ENCODE measurements around a stretch of chr22.

- PRO-cap, 2 experiments, result no peak in any of the 2 experiments
These were observed 4.8 kb downstream of the RTL6 start for GRCh38 chr22:44493099-44493742.

GRCh38 chr22:44496727-44497996 lies 871 bp downstream of the RTL6 start:
- PRO-cap, 2 experiments, result peak in 2 of 2 experiments; most common plus-strand start chr22:44497757 (in 1)

DNA sequence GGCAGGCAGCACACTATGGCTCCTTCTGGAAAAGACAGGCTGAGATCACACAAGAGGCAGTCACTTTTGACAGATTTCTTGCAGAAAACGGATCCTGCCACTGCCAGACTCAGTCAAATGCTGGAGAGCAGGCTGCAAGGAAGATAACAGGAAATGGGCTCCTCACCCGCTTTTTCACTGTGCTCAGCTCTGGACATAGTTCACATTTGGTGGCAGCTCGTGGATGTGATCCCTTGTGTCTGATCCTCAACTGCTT lies 26.1 kb upstream of the RTL6 start:
- PRO-cap, 2 experiments, result no peak in any of the 2 experiments

- PRO-cap, 2 experiments, result no peak in any of the 2 experiments
These were observed 28.6 kb upstream of the RTL6 start for GRCh38 chr22:44526621-44527022.

DNA sequence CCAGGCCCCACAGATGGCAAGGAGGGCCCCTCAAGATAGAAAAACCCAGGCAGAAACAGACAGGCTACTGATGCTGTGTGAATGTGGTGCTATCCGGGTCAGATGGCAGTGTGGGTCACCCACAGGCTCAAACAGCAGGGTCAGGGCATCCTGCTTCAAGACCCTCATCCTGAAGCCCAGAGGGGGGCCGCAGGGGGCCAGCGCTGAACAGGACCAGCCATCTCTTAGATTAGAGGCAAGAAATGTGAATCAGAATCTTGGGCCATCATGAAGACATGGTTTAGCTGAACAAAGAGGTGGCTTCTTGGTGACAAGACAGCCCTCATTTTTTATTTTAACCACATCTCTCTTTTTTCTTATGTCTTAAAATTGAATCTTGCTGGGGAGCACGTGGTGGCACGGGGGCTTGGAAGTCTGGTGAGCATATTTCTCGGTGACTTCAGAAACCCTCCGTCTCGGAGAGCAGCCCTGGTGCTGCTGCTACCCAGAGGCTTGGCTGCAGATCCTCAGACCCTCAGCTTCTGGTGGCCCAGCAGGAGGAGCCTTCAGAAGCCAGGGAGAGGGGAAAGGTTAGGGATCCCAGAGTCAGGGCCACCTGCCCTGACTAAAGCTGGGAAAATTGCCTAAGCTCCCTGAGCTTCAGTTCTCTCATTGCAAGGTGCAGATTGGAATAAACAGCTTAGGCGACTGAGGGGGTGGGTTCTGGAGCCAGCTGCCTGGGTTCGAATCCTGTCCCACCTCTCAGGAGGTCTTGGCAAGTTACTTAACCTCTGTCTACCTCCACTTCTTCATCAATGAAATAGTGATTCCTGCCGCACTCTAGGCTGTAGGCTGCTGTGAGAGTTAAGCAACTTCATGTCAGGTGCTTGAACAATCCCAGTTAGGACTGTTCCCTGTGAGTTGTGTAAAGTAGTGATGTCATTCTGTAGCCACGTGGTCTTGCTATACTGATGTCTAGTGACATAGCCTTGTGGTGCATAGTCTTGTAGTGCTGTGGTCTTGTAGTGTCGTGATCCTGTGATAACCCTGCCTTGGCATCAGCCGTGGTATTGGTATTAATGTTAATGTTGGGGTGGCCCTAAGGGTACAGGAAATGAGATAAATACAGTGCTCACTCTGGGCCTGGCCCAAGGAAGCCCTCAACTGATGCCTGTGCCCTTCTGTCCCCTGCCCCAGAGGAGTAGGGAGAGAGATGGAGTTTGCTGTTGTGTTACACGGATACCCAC lies 30.6 kb upstream of the PRR5 start:
- PRO-cap, 2 experiments, result no peak in any of the 2 experiments

DNA sequence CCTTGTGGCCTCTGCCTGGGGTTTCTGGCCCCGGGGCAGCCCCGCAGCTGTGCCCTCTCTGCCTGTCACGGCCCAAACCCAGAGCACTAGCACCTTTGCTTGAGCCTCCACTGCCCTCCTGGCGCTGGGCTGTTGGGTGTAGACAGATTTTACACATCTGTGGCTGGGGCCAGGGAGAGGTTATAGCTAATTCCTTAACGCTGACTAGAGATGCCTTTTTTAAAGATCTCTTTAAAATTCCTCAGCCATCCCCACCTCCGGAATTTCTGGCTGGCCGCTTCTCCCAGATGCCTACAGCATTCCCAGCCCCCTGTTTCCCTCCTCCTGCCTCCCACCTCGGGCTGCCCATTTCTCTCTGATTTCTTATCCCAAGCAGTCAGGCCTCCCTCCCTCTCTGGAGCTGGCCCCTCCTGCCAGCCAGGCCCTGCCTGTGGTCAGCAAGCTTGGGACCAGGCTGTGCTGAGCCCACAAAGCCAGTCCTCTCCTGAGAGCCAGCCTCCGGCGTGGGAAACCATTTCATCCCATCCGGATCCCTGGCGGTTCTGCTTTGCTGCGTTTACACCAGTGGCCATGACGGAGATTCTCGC lies 3.0 kb upstream of the PRR5 start:
- PRO-cap, 2 experiments, result no peak in any of the 2 experiments

DNA sequence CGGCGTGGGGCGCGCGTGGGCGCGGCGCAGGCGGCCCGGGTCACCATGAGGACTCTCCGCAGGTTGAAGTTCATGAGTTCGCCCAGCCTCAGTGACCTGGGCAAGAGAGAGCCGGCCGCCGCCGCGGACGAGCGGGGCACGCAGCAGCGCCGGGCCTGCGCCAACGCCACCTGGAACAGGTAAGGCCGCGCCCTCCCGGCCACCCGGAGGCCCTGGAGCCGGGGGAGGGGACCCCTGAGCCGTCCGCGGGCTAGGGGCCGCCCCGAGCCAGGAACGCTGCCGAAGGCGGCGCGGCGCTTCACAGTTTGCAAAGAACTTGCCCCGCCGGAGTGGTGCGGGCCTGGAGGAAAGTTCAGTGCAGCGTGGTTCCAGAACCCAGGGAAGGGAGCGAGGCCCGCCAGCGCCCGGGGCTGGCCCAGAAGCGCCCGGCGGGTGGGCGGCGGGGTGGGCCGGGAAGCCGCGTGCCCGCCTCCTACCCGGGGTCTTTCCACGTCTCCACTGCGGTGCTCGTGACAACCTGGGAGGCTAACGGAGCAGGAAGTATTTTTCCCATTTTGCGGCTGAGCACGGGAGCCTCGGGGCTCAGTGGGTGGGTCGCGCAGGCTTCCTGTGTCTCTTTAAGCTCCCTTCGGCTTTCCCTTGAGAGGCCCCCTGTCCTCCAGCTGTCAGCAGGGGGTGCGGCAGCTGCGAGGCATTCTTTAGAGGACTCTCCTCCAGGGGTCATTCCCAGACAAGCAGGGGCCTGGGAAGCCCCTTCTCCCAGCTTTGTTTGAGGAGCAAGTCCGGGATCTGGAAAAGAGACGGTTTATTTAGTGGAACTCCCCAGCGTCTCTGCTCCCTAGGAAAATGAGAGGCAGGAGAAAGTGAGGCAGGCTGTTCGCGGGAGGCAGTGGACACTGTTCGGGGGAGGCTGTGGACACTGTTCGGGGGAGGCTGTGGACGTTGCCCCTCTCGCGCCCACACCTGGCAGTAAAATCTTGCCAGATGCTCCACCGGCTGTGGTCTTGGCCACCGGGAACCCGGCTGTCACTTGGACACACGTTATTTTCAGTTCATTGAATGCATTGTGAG lies 761 bp downstream of the PRR5 start:
- PRO-cap, 2 experiments, result peak in 2 of 2 experiments; most common plus-strand start position 91 of the sequence (in 2); most common minus-strand start position 172 of the sequence (in 2)

DNA sequence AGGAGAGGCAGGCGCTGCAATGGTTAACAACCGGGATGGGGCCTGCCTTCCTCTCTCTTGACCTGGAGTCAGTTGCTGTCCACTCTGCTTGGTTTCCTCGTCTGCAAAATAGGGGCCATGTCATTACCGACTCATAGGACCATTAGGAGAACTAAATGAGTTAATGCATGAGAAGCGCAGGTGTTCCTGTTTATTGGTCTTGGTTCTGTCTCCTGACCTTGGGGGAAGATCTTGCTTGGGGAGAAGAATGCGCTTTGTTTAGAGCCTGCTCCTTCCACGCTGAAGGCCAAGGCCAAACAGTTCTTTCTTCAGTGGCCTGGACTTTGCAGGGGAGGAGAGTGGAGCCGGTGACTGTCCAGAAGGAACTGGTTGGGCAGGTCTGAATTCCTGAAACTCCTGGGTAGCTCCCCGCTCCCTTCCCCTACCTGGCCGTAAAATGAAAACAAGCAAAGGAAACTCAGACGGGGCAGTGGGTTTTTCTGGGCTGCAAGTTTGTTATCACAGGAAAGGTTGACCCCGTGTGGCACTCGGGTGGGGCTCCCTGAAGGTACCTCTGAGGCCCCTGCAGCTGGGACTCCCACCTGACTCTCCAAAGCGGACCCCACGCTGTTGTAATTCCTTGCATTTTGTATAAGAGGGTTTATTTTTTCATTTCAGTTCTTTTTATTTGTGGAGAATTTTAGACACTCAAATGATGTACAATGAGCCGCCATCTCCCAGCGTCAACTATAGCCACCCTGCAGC lies 3.6 kb downstream of the ARHGAP8 start:
- PRO-cap, 2 experiments, result no peak in any of the 2 experiments

DNA sequence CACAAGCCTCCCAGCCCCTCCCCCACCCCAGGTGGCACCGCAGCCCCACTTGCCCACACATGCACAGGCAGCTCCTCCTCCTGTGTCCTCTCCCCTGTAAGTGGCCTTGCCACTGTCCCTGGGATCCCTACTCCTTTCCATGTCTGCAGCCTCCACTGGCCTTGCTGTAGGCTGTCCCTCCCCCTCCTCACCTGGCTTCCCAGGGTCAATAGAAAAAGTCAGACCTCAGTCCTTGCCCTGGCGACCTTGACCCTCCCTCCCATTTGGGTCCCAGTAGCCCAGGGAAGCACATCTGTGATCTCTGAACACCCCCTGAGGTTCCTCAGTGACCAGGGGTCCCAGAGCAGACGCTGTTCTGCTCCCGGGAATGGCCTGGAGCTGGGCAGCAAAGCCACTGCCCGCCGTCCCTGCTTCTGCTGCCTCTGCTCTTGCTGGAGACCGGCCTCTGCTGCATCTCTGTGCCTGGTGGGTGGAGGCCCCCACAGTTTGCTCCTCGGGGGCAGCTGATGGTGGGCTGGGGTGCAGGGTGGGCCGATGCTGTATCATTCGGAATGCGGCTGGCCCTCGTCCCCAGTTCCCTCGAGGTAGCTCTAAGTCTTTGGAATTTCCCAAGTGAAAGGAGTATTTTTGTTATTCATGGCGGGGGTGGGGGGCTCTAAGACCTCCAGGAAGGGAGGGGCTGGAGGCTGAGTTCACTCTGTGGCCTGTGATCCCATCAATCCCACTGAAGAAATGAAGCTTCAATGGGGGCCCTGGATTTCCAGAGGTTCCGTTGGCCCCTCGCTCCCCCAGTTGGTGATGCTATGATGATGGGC lies 43.7 kb downstream of the ARHGAP8 start:
- PRO-cap, 2 experiments, result peak in 1 of 2 experiments; most common minus-strand start position 374 of the sequence (in 1)

- PRO-cap, 2 experiments, result no peak in any of the 2 experiments
These were observed 86.4 kb downstream of the ARHGAP8 start for GRCh38 chr22:44838692-44839273.

GRCh38 chr22:44935676-44936083 lies 74.1 kb downstream of the PHF21B start:
- PRO-cap, 2 experiments, result no peak in any of the 2 experiments

DNA sequence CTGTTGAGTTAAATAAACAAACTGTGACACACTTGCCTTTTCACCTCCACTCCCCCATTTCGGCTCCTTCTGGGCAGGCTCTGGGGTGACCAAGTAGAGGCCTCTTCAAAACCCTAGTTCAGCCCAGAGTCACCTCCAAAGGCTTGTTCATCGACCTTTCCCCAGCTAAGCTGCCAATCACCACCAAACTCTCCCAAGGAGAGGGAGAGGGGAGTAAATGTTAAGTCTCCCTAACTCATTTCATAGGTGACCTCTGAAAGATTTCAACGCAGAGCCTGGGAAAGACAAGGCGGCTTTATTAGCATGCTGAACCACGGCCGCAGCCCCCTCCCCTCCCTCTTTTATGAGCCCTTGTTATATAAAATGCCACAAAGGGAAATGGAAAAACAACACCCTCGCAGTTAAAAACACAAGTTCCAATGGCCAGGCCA lies 3.9 kb downstream of the PHF21B start:
- PRO-cap, 2 experiments, result no peak in any of the 2 experiments

DNA sequence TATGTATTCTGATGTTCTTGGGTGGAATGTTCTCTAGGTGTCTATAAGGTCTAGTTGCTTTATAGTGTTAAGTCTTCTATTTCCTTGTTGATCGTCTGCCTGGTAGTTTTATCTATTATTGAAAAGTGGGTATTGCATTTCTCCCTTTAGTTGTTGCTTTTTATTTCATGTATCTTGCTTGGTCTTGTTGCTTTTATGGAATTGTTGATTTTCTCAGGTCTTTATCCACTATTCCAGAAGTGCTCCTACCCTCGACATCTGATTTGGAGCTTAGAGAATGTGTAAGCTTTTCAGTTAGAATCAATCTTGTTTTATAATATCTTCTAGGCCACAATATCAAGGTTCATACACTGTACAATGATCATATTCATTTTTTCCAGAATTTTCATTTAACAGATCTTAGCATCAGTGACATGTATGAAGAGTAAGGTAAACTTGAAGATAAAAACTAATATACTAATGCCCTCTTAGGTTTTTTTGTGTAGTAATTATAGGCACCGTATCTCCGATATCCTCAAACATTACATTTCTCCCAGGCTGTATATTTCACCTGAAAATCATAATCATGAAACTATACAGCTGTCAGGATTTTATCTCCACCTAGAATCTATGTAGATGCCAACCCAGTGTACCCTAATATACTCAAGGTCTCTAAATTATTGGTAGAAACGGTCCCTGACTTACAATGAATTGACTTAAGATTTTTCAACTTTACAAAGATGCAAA lies 15.1 kb upstream of the NUP50 start:
- PRO-cap, 2 experiments, result no peak in any of the 2 experiments

DNA sequence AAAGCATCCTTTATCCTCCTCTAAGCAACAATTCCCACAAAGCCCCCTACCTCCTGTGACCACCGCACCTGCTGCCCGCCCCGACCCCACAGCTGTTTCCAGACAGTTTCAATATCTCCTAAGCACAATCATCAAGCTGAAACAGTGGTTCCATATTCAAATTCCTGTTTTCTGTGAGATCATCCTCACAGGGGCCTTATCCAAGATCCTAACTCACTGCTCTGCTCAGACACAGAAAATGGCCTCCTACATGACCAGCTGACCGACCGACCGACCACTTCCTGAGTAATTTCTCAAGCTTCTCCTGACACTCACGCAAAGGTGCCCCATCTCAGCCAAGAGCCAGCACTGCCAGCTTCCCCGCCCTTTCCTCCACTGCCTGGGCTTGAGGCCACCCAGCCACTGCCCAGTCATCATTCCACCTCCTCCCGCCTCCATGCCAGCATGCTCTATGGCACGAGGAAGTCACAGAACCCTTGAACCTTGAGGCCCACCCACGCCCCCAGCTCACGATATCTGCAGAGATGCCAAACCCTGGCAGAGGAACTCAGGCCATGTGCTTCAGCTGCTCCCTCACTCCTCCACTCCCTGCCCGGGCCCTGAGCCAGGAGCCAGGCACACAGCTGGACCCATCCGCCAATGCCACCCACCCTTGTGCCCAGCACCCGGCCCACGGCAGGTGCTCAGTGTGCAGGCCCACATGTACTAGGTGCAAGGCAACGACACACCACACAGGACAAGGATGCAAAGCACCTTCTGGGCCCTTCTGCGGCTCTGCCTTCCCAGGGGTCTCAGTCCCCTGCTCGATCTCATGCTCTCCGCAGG lies 14.0 kb downstream of the KIAA0930 start:
- PRO-cap, 2 experiments, result no peak in any of the 2 experiments

GRCh38 chr22:45249237-45249646 lies 8.5 kb upstream of the KIAA0930 start:
- PRO-cap, 2 experiments, result no peak in any of the 2 experiments

GRCh38 chr22:45268517-45269394 lies 16.0 kb upstream of the UPK3A start:
- PRO-cap, 2 experiments, result peak in 2 of 2 experiments; most common plus-strand start chr22:45269313 (in 2); most common minus-strand start chr22:45269167 (in 1)

- PRO-cap, 2 experiments, result no peak in any of the 2 experiments
These were observed 905 bp downstream of the UPK3A start for GRCh38 chr22:45285535-45286173.

DNA sequence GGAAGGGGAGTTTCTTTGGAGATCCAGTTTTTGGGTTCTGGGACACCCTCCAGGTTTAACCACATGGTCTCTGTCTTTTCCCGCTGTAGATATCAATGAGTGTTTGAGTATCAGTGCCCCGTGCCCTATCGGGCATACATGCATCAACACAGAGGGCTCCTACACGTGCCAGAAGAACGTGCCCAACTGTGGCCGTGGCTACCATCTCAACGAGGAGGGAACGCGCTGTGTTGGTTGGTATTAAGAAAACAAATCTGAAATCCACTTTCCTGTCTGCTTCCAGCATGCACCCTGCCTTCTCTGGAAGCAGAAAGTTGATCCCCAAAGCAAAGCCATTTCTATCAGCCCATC lies 38.4 kb downstream of the FBLN1 start:
- PRO-cap, 2 experiments, result no peak in any of the 2 experiments

- PRO-cap, 2 experiments, result no peak in any of the 2 experiments
These were observed 44.3 kb downstream of the FBLN1 start for GRCh38 chr22:45546897-45547484.

- PRO-cap, 2 experiments, result no peak in any of the 2 experiments
These were observed 47.7 kb downstream of the FBLN1 start for GRCh38 chr22:45550411-45550728.

Data from Colon Carcinoma Metastatic in the Brain (tissue), 2 donors.